REH cell (cell line): ENCODE data around the genes EDN3 and SS18L1.

DNA sequence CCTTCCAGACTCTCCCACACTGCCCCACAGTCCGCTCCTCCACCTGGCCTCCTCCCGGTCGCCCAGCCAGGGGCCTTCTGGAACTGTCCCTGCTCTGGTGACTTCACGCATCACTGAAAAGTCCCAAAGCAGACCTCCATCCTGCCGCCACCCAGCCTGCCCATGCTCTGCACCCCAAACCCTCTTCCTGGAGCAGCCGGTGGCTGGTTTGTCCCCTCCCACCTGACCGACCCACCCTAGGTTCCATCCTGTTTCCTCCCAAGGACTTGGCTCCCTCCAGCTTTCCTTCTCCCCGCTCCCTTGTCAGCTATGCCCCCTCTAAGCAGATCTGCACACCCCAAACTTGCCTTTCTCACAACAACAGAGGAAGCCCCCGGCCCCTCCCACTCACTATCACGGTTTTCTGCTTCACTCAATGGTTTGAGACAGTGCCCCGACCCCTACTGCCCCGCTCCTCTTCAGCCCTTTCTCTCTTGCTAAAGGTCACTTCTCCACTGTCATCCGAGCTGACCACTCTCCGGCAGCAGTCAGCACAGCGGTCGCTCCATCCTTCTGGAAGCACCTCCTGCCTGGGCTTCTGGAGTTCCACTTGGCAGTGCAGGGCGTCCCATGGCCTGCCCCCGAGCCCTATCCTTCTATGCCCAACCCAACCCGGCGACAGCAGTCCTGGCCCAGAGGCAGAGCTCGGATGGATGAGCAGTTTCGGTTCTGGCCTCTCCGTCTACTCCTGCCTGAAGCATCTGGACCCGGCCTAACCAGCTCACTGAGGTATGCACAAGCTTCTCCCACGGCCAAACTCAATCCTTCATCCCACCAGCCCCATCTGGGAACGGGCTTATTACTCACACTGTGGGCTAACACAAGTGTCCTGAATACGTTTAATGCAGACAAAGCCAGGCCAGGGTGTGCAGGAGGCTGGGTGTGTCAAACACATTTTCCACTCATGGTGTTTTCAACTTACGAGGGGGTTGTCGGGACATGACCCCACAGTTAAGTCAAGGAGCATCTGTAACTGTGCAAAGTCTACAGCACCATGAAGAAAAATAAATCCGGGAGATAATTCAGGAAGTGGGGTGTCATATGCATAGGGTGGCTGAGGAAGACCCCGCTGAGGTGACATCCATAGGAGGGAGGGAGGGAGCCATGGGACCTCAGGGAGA lies 4.1 kb downstream of the CTSZ start:
- PRO-cap = no peak

DNA sequence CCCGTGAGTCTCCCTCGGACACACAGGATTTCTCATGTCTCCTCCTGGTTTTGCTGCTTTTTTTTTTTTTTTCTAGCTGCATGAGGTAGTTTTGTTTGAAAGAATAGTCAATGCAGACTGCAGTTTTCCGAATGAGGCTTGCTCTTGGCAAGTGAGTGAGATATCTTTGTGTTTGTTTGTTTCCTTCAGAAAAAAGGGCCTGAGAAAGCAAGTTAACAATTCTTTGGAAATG lies 3.0 kb upstream of the ZNF831 start:
- PRO-cap = no peak

GRCh38 chr20:59165973-59166632 lies 2.5 kb downstream of the ZNF831 start:
- PRO-cap = no peak

DNA sequence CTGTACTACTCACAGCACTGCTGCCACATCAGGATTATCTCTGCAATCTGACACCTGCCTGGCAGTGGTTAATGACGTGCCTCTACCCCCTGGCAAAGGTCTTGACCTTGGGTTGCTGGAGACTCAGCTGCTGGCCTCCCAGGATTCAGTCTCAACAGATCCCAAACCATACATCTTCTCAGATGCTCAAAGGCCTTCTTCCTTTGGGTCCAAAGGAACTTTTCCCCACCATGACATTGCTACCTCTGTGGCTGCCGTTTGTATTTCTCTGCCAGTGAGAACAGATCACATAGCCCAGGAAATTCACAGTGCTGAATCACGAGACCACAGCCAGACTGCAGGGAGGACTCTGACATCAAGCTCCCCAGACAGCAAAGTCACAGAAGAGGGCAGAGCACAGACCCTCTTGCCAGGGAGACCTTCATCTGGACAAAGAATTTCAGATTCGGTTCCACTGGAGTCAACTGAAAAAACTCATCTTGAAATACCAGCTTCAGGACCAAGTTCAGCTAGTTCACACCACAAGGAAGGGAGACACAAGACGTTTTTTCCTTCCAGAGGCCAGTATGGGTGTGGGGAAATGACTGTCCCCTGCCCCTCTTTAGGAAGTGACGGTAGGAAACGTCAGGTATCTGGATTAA lies 46.4 kb upstream of the EDN3 start:
- PRO-cap = no peak

DNA sequence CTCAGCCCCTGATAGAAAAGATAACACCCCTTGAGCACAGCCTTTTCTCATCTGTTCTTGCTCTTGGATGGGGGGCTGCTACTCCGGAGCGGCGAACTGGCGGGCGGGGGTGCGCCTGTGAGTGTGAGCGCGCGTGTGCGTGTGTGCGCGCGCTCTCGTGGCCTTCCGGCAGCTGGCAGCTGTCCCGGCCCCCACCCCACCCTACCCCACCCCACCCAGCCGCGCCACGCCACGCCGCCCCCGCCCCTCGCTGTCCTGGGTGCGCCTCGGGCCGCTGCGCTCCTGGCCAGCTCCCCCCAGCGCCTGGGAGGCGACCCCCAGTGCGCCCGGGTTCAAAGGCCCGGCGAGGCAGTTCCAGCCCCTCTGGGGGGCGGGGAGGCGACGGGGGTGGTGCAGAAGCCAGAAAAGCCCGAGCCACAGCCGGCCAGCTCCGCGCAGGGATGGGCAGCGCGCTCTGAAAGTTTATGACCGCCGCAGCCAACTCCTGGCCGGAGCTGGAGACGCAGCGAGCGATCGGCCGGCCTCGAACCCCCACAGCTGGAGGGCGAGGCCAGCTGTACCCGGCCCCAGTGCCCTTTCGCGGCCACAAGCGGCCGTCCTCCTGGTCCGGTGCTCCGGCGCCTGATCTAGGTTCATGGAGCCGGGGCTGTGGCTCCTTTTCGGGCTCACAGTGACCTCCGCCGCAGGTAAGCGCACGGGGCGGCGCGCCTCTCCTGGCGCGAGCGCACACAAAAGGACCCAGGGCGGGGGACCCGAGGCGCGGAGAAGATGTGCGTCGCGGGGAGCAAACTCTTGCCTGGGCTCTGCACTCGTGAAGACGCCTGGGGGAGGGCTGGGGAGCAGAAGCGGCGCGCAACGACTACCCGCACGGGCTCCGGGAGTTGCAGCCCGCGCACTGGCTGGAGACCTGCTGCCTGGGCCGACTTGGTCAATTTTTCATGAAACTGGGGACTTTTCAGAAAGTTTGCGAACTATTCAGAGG lies at the start of gene EDN3:
TSS of gene EDN3 (plus strand) at position 433 of the 982 bp plus-strand sequence.
- PRO-cap = no peak

DNA sequence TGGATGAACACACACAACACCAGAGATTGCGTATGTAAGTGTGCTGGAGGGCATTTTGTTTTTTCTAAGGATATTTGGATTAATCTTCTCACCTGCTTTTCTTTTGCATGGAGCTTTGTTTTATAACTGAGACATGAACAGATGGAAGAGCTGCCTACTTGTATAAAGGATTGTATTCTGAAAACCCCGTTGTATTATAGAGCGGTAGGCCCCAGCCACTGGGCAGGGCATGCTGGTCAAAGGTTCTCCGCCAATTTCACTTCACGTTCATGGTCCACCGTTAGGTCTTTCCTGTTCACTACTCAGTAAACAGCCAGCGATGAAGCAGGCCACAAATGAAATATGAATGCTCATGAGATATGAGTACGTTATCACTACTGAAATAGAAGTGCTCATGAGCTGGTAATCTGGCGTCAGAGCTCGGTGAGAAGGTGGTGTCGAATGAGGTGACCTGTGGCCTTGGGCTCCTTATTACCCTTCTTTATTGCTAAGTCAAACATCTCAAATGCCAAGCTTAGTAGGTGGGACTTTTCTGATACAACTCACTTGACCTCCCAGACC lies 16.5 kb downstream of the EDN3 start:
- PRO-cap = no peak

- PRO-cap = no peak
These were observed 112.6 kb downstream of the SYCP2 start for GRCh38 chr20:59820863-59821167.

DNA sequence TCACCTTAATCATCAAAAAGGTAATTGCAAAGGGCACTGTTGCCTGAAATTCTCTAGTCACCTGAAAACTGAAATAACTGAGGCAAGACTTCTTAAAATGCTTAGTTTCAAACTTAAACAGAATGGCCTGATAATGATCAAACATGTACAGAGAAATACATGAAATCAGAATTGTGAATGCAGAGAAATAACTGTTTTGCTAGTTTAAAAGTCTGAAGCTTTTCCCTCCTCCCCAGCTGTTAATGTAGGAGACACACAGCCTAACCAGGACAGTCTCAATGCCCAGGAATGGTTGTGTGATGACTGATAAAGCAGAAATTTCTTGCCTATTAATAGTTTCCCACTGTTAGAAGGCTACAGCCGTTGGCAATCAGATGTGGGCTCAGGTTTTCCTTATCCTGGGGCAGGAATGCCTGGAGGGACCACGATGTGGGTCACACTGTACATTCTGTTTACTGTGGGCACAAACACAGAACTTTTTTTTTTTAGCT lies 2.0 kb downstream of the PPP1R3D start:
- PRO-cap = no peak

GRCh38 chr20:61602816-61603191 lies 350.7 kb downstream of the CDH4 start:
- PRO-cap = no peak

DNA sequence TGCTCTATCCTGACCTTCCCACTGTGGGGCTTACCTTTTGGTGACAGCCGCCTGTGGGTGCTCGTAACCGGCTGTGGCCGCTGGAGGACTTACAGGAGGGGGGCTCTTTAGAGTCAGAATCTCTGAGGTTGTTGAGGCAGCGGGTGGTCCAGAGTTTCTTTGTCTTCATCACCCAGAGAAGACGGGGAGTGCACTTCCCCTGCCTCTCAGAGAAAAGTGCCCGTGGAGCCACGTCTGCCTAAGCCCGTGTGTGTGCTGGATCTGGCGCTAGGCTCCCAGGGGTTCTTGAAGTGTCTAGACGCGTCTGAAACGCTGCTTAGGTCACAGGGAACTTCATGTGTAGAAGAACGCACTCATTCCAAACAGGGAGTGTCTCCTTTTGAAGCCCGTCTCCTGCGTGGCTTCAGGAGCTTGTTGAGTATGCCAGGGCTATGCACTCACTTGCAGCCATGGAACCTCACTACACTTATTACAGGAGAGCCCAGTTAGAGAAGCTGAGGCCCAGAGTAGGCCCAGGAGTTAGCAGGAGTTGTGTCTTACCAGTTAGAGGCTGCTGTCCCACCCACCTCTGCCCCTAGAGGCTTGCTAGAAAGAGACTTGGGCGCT lies 1.2 kb downstream of the LSM14B start:
- PRO-cap = unidirectional peak, minus-strand start at position 263 of the sequence

DNA sequence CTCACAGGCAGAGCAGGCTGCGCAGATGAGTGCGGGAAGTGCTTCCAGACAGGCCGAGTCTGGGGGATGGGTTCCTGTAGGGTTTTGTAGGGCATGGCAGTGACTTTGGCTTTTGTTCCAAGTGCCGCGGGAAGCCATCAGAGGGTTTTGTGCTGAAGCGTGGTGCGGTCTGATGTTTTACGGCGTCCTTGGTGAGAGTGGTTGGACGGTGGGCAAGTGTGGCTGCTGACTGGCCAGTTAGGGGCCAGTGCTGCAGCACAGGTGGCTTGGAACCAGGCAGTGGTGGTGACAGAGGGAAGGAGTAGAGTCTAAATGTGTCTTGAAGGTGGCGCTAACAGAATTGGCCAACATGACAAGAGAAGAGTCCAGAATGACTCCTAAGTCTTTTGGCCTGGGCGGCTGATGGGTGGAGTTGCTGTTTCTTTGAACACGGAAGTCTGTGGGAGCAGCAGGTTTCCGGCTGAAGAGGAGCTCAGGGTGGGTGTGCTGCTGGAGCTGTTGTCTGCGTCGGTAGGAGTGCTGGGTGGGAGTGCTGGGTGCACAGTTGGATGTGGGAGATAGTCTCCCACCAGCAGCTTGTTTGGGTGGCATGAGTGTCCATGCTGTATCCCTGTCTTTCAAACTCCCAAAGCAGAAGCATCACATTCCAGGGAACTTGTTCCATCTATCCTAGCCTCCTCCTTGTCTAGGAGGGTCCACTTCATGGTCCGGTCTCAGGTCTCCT lies 10.1 kb downstream of the LSM14B start:
- PRO-cap = no peak

DNA sequence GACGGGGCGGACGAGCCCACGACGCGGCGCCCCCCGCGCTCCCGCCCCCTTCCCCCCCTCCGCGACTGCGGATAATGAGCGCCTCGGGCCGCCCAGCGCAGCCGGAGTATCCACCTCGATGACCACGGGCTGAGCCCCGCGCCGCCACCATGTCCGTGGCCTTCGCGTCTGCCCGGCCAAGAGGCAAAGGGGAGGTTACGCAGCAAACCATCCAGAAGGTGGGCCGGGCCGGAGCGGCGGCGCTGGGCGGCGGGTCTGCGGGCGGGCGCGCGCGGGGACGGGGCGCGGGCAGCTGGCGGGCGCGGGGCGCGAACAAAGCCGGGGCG lies at the start of gene SS18L1:
TSS of gene SS18L1 (plus strand) at position 98 of the 326 bp plus-strand sequence.
- PRO-cap = bidirectional peak, plus-strand start at position 95 of the sequence, minus-strand start outside the sequence

GRCh38 chr20:62240057-62240413 lies 1.7 kb downstream of the OSBPL2 start:
- PRO-cap = no peak

GRCh38 chr20:62246791-62247333 lies 8.5 kb downstream of the OSBPL2 start:
- PRO-cap = no peak

GRCh38 chr20:62286685-62287148 lies 16.1 kb upstream of the ADRM1 start:
- PRO-cap = no peak

DNA sequence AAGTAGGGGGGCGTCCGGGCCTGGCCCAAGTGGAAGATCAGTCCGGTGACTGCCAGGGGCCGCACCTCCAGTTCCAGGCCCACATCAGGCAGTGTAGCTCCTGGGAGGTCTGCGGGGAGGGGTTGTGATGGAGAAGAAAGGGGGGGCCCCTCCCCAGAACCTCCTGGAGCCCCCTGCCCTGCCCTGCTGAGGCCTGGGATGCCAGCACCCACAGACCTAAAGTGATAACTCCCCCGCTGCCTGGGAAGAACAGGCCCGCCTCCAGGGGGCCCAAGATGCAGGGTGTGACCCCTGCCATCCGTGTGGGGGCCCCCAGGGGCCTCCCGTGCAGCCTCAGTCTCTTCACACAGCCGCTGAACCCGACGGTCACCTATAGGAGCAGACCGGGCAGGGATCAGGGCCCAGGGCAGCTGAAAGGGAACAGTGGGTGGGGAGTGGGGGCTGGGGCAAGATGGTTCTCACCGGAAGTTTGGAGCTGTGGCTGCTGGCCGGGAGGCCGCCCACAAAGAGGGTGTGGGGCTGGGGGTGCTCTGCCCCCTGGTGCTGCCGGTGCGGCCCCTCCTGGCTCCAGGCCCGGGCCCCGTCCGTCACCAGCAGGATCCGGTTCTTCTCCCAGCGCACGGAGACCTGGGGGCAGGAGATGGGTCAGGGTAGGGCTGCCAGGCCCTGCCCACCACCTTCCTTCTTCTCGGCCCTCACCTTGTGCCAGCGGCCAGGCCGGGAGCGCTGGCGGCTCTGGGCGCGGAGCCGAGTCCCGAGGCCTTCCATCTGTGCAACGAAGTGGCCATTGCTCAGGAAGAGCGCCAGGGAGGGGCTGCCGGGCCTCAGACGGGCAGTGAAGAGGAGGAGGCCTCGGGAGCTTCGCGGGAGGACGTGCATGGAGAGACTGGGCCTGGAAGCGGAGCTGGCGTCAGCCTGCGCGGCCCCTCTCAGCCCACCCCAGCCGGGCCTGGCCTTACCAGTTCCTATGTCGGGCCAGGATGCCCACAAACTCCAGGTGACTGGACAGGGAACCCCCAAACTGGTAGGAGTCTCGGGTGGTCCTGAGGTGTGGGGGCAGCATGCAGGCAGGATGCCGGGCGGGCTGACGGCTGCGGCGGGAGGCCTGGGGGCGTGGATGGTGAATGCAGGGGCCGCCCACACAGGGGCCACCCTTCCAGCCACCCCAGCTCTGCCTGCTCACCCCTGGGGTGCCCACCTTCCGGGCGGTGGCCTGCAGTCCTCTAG lies 7.8 kb downstream of the ADRM1 start:
- PRO-cap = no peak

GRCh38 chr20:62330739-62331249 lies 28.0 kb downstream of the ADRM1 start:
- PRO-cap = no peak

- PRO-cap = no peak
These were observed 27.5 kb downstream of the LAMA5 start for GRCh38 chr20:62339527-62340154.

- PRO-cap = no peak
These were observed 10.8 kb downstream of the LAMA5 start for GRCh38 chr20:62356271-62356778.

- PRO-cap = no peak
These were observed 7.7 kb downstream of the LAMA5 start for GRCh38 chr20:62358946-62360270.